IMR-90 (cell line): ENCODE results near the gene NDUFV2.

- RRBS, result no CpG with 5 or more reads among the region's 19 CpGs
CAGE:
- cytosol, long polyA plus RNA, result no peak
- long polyA plus RNA, result no peak
- nucleus, long polyA plus RNA, result no peak
Measured at GRCh38 chr18:6557057-6557843, 142.5 kb upstream of the L3MBTL4 start.

DNA sequence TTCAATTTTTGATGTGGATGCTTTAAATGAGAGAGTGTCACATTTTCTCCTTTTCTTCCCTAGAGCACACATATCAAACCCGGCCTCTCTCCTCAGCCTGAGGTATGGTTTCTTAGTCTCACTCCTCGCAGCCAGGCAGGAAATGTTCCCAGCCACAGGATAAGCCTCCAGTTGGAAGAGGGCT, 637 bp upstream of the ARHGAP28 start:
- RRBS, result no CpG with 5 or more reads among the region's 2 CpGs
CAGE:
- cytosol, long polyA plus RNA, result no peak
- long polyA plus RNA, result no peak
- nucleus, long polyA plus RNA, result no peak

GRCh38 chr18:6776114-6776622, 46.7 kb downstream of the ARHGAP28 start:
- RRBS, result no CpG with 5 or more reads among the region's 8 CpGs
CAGE:
- cytosol, long polyA plus RNA, result no peak
- long polyA plus RNA, result no peak
- nucleus, long polyA plus RNA, result no peak

DNA sequence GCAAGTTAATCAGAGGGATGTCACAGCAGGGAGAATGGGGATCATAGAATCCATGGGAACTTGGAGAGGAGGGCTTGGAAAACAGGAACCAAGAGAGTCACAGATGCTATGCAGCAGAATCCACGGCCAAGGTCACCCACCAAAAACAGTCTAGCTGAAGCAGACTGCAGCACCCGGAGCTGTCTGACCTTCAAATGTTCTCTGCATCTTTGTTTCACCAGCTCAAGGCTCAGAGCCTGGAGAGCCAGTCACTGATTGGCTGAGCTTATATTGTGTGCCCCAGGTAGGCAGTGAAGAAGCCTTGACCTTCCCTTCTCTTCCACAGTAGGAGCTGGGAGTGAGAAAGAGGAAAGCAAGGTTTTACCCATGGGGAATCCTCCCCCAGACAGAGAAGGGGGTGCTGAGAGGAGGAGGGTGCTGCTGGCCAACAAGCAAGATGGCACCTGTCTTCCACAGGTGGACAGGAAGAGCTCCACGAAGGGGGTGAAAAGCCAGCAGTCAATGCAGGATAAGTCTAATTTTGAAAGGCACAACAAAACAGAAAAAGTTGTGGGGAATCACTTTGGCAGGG, 10.3 kb upstream of the LAMA1 start:
- RRBS, result no CpG with 5 or more reads among the region's 3 CpGs
CAGE:
- cytosol, long polyA plus RNA, result no peak
- long polyA plus RNA, result no peak
- nucleus, long polyA plus RNA, result no peak

DNA sequence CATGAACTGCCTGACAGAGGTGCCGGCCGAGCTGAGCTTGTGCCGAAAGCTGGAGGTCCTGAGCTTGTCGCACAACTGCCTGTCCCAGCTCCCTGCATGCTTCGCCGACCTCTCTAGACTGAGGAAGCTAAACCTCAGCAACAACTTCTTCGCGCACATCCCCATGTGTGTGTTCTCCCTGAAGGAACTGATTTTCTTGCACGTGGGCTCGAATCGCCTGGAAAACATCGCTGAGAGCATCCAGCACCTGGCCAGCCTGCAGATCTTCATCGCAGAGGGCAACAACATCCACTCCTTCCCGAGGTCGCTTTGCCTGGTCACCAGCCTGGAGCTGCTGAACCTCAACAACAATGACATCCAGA, 605 bp downstream of the LRRC30 start:
- RRBS, result no CpG with 5 or more reads among the region's 15 CpGs
CAGE:
- cytosol, long polyA plus RNA, result no peak
- long polyA plus RNA, result no peak
- nucleus, long polyA plus RNA, result no peak

- RRBS, result 34% methylated on average over 1 of the region's 6 CpGs
CAGE:
- cytosol, long polyA plus RNA, result no peak
- long polyA plus RNA, result no peak
- nucleus, long polyA plus RNA, result no peak
Measured at GRCh38 chr18:7257116-7257612, 26.3 kb downstream of the LRRC30 start.

DNA sequence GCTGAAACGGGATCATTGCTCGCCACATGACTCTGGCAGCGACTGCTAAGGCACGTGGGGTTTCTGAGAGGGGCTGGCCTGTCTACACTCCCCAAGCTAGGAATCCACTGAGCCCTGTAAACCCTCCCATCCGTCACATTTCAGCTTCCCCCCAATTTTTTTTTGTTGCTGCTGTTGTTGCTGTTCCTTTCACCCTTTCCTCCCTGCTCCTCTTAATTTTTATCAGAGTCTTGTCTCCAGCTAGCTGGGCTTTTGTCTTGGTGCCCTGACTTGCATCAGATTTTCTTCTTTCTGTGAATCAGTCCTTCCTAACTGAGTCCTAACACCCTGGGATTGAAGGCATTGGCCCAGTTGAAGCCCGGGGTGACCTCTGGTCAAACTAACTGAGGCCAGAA, 80.6 kb upstream of the PTPRM start:
- RRBS, result no CpG with 5 or more reads among the region's 6 CpGs
CAGE:
- cytosol, long polyA plus RNA, result no peak
- long polyA plus RNA, result no peak
- nucleus, long polyA plus RNA, result no peak

DNA sequence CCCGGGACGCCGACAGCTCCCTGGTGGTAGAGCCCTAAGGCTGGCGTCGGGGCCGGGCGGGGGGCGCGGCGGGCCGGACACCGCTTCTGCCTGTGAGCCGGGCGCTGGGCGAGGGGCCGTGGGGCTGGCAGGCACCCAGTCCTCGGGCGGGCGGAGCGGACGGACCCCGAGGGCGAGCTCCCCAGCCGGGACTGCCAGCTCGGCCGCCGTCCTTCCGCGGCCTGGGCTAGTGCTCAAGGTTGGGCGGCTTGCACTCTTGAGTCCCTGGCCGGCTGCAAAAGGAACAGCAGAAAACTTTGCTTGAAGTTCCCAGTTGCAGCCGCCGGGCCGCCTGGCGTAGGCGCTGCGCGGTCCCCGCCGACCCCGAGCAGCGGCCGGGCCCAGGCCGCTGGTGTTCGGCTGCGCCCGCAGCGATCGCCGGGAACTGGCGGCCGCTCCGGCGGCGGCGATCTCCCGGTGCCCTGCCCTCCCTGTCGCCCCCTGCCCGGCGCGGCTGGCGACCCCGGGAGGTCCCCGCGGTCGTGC, 890 bp downstream of the PTPRM start:
- RRBS, result 2% methylated on average over 45 of the region's 66 CpGs
CAGE:
- cytosol, long polyA plus RNA, result no peak
- long polyA plus RNA, result no peak
- nucleus, long polyA plus RNA, result no peak

GRCh38 chr18:8069475-8070215, 502.5 kb downstream of the PTPRM start:
- RRBS, result no CpG with 5 or more reads among the region's 10 CpGs
CAGE:
- cytosol, long polyA plus RNA, result no peak
- long polyA plus RNA, result no peak
- nucleus, long polyA plus RNA, result no peak

GRCh38 chr18:8301460-8301975, 307.7 kb upstream of the RAB12 start:
- RRBS, result no CpG with 5 or more reads among the region's 6 CpGs
CAGE:
- cytosol, long polyA plus RNA, result no peak
- long polyA plus RNA, result no peak
- nucleus, long polyA plus RNA, result no peak

DNA sequence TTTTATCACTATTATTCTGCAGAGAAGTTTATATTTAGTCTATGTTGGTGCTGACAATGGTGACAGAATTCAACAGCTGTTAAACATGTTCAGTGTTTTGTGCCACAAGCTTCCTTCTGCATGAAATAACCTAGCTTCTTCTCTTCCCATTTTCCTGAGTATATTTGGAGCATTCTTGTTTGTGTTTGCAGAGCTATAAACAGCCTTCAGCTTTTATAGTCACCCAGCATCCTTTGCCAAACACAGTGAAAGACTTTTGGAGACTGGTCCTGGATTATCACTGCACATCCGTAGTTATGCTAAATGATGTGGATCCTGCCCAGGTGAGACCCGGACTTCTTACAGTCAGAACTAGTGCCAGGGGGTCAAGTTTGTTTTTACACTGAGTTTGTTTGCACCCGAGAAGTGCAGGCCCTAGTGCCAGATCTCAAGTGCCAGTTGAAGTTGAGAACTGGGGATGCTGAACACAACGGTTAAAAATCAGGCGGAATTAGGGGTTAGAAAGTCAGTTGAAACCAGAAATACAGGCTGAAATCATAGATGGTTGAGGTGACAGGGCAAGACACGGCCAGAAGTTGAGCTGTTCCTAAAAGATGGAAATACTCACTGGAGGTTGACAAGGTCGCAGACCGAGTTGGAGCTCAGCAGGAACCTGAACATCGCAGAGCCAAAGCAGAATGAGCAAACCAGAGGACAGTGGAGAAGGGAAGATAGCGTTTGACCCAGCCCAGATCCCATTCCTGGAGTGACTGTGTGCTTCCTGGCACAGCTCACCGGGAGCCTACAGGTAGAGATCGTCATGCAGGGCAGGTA, 228.9 kb upstream of the RAB12 start:
- RRBS, result no CpG with 5 or more reads among the region's 12 CpGs
CAGE:
- cytosol, long polyA plus RNA, result no peak
- long polyA plus RNA, result no peak
- nucleus, long polyA plus RNA, result no peak

DNA sequence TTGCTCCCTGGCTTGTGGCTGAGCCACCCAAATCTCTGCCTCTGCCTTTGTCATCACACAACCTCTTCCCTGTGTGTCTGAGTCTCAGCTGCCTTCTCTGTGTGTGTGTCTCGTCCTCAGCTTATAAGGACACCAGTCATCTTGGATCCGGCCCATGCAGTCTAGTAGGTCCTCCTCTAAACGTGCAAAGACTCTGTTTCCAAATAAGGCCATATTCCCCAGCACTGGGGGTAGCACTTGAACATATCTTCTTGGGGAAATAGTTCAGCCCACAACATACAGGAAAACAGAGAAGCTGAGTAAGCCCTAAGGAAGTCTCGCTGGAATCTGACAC, 42.1 kb downstream of the MTCL1 start:
- RRBS, result no CpG with 5 or more reads among the region's 4 CpGs
CAGE:
- cytosol, long polyA plus RNA, result no peak
- long polyA plus RNA, result no peak
- nucleus, long polyA plus RNA, result no peak

DNA sequence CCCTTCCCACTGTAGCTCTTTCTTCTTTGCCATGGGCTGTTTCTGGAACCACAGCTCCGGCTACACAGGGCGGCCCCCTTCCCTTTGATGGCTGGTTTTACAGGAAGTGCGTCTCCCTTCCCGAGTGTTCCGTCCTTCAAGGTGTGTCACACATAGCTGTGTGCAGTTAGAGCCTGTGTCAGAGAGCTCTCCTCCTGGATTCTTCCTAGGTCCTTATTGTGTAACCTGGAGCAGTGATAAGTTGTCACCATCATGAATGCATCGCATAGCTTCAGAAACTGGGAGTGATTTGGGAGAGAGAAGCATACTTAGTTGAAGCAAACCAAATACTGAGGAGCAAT, 81.5 kb downstream of the MTCL1 start:
- RRBS, result no CpG with 5 or more reads among the region's 6 CpGs
CAGE:
- cytosol, long polyA plus RNA, result no peak
- long polyA plus RNA, result no peak
- nucleus, long polyA plus RNA, result no peak

GRCh38 chr18:8978297-8978758, 124.2 kb upstream of the NDUFV2 start:
- RRBS, result no CpG with 5 or more reads among the region's 7 CpGs
CAGE:
- cytosol, long polyA plus RNA, result no peak
- long polyA plus RNA, result no peak
- nucleus, long polyA plus RNA, result no peak

DNA sequence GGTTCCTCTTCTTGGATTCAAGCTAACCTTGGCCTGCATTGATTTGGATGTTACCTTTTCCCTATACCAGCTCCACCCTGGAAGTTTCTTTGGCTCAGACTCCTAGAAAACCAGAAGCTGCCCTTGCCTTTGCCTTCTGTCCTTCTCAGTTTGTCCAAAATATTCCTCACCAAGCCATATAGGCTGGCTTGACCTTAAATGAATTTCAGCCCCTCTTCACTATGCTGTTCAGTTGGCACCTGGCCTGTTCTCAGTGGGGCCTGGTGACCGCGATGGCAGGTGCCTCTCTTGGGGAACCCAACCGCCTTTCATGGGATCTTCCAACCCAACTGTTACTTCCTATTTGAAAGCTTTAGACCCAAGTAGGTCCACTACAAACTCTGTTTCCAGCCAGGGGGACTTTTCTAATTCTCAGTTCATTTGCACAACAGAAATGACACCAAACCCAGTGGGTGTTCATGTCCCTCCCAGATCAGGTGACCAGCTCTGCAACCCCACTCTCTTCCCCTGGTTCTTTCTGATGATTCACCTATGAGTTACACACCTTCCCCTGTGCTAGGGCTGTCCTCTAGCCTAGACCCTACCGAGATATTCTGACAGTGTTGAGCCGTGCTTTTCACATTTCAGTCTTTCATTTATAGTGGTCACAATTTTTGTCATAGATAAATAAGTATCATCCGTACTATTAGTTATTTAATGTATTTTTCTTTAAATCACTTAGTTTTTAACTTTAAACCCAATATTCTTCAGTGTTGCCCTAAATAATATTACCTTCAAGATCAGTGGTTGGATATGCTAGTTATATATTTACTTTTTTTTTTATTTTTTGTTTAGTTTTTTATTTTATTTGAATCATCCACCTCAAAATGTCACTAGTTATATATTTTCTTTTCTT, 35.6 kb upstream of the NDUFV2 start:
- RRBS, result no CpG with 5 or more reads among the region's 6 CpGs
CAGE:
- cytosol, long polyA plus RNA, result no peak
- long polyA plus RNA, result no peak
- nucleus, long polyA plus RNA, result no peak

- RRBS, result 2% methylated on average over 7 of the region's 58 CpGs
CAGE:
- cytosol, long polyA plus RNA, result start-site peak on the plus strand at chr18:9102622-9102776, 3,136 and 3,749 reads in 2 replicates
- long polyA plus RNA, result start-site peak on the plus strand at chr18:9102632-9102776, 3,049 and 4,102 reads in 2 replicates
- nucleus, long polyA plus RNA, result start-site peak on the plus strand at chr18:9102656-9102749, 1,604 and 1,602 reads in 2 replicates
Measured at GRCh38 chr18:9102581-9103403, at the start of gene NDUFV2. NDUFV2 (plus strand) TSS chr18:9102699.

GRCh38 chr18:9191078-9191375, 54.4 kb downstream of the ANKRD12 start:
- RRBS, result no CpG with 5 or more reads among the region's 3 CpGs
CAGE:
- cytosol, long polyA plus RNA, result no peak
- long polyA plus RNA, result no peak
- nucleus, long polyA plus RNA, result no peak

DNA sequence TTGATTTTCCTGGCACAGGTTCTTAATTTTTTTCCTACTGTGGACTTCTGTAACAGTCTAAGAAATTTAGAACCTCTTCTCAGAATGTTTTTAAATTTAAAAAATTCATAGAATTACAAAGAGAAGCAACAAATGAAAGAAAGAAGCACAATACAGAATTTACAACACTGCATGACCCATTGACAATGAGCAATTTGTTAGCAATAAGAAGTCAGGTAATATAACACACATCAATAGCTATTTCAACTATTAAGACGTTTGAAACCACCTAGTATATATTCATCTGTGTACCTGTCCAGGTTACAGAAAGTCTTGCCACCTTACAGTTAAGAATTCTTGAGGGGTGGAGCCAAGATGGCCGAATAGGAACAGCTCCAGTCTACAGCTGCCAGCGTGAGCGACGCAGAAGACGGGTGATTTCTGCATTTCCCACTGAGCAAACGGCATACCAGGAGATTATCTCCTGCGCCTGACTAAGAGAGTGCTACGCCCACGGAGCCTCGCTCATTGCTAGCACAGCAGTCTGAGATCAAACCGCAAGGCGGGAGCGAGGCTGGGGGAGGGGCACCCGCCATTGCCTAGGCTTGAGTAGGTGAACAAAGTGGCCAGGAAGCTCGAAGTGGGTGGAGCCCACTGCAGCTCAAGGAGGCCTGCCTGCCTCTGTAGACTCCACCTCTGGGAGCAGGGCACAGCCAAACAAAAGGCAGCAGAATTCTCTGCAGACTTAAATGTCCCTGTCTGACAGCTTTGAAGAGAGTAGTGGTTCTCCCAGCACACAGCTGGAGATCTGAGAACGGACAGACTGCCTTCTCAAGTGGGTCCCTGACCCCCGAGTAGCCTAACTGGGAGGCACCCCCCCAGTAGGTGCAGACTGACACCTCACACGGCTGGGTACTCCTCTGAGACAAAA, 69.8 kb upstream of the TWSG1 start:
- RRBS, result no CpG with 5 or more reads among the region's 19 CpGs
CAGE:
- cytosol, long polyA plus RNA, result no peak
- long polyA plus RNA, result no peak
- nucleus, long polyA plus RNA, result no peak

DNA sequence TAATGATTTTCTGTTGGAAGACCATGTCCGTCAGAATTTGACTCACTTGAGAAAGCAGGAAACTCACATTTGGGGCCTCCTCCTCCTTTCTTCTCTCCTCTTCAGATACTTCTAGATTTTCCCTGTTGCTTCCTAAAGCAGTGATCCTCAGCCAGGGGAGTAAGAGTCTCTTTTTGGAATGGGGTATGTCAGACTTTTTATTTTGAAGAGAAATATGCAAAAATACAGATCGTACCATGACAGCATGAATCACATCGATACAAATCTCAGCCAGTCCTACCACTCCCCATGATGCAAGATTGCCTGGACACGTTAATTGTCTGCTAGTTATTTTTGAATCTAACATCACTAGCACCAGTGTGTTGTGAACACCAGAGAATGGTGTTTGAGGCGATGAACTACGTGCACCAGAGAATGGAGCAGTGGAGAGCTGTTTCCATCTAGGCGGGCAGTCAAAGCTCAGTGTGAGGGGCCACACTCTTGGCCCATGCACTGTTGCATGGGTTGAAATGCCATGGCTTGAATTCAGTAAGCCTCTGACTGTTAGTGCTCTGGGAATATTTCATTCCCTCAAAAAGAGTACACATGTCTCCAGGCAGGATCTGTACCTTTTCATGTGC, 46.4 kb upstream of the RALBP1 start:
- RRBS, result no CpG with 5 or more reads among the region's 7 CpGs
CAGE:
- cytosol, long polyA plus RNA, result no peak
- long polyA plus RNA, result no peak
- nucleus, long polyA plus RNA, result no peak

DNA sequence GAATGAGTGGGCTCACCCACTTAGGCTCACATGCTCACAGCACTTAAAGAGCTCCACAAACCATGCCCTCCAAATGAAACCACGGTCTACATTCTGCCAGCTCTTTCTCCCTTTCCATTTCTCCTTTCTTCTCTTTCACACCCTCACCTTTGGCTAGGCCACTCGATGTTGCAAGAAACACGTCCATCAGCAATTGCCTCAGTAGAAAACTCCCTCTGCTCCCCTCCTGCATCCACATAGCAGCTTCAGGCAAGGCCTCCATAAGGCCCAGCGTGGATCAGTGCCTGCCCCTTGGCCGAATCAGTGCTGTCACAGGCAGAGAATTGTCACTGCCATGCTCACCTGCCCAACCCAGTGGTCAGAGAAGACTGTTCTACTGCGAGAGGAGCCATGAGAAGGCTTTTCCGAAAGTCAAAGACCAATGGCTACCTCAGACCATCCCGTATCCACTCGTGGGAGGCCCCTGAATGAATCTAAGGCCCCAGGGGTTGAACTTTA, 1.3 kb upstream of the RALBP1 start:
- RRBS, result no CpG with 5 or more reads among the region's 9 CpGs
CAGE:
- cytosol, long polyA plus RNA, result no peak
- long polyA plus RNA, result no peak
- nucleus, long polyA plus RNA, result no peak